Umbilical cord (tissue), 2 donors: ENCODE measurements around the genes ATF7 and HOXC11.

GRCh38 chr12:53412319-53412963 is 11.2 kb upstream of the AMHR2 start:
- RAMPAGE, long total RNA, result no peak

DNA sequence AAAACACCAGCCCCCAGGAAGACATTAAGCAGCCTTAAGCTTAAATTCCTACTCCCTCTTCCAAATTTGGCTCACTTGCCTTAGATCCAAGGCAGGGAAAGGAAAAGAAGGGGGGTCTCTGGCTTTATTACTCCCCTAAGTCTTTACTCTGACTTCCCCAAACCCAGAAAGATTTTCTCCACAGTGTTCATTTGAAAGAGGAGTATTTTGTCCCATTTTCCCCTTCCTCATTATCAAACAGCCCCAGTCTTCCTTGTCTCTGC is 8.4 kb upstream of the AMHR2 start:
- RAMPAGE, long total RNA, result no peak

DNA sequence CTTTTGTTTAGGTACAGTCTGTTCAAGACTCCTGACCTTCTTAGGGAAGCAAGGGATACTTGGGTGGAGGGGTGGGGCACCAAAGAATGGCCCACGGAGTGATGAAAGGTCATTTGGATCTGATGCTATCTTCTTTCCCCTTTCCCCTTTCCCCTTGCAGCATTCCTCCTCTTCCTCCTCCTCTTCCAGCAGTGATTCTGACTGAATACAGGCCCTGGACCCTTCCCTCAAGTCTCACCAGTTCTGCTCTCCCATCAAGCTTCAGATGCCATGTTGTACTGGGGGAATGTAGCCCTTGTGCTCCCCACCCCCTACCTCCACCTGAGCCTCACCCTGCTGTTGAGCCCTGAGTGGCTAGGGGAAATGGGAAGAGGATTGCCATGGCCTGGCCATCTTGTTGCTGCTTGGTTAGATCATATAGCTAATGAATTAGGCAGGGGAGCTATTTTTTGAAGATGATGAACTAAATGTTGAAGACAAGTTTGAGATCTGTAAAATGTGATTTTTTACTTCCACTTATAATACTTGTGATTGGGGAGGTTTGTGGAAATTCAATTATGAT is 4.4 kb downstream of the PRR13 start:
- RAMPAGE, long total RNA, result no peak

DNA sequence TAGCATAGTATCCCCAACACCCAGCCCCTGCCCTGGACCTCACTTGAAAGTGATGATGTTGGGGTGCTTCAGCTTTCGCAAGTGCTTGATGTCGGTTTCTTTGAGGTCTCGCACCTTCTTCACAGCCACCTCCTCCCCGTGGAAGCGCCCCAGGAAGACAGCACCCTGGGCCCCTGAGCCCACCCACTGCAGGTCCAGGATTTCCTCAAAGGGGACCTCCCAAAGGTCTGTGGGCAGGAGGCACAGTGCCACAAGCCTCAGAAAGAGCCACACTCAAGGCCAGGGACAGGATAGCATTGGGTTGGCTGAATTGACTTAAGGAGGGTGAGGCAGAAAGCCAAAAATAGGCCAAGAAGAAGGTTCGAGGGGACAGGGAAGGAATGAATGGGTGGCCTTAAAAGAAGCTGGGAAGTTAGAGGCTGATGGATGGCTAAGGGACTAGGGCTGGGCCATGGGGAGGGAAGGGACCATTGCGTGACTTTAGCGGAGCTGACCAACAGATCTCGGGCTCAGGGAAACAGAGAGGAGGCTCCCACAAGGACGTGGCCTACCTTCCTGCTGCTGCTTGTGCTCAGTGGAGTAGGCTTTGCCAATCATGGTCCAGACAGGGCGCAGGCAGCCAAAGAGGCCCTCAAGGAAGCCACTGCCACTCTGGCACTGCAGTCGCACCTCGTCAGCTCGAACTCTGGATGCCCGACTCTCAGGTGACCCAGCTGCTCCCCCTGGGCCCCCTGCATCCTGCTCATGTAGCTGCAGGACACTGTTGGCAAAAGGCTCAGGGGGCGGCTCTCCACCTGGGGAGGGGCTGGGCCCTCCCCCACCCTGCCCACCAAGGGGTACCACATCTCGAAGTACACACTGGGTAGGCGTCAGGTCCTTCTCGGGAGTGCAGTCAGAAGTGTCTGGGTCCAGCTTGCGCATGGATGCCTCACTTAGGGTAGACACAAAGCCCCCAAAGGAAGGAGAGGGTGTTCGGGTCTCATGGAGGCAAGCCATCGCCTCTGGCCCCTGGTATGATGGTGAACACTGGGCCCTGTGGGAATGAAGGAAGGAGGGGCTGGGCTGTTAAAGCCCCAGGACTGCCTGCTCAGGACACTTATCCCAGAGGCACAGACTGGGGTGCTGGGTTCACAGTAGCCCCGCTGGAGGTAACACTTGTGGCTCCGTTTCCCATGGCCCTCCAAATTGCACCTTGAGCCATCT is 12.5 kb downstream of the MAP3K12 start:
- RAMPAGE, long total RNA, result no peak

DNA sequence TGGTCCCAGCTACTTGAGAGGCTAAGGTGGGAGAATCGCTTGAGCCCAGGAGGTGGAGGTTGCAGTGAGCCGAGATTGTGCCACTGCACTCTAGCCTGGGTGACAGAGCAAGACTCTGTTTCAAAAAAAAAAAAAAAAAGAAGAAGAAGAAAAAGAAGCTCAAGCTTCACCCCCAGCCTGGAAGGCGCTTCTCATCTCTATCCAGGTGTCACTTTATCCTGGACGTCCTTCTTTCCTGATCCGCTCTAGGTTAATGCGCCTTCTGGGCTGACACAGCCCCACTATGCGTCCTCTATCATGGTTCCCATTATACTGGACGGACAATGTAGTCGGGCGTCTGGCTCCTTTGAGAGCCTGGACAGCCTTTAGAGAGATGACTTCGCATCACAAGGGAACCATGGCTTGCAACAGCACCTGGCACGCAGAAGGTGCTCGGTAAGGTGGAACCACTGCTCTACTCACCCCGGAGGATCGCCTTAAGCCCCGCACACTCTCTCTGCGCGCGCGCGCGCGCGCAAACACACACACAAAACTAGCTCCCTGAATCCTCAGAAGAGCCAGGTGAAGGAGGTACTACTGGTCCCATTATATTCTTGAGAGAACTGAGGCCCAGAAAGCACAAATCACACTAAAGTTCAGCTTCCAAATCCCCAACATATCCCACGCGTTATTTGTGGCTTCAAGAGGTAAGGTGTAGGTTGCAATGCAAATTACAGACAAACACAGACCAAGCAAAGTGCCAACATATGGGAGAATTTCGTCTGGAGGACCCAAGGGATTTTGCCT is 7.1 kb downstream of the MAP3K12 start:
- RAMPAGE, long total RNA, result no peak

- RAMPAGE, long total RNA, result no peak
Observed at GRCh38 chr12:53500579-53500867, 560 bp upstream of the TARBP2 start.

DNA sequence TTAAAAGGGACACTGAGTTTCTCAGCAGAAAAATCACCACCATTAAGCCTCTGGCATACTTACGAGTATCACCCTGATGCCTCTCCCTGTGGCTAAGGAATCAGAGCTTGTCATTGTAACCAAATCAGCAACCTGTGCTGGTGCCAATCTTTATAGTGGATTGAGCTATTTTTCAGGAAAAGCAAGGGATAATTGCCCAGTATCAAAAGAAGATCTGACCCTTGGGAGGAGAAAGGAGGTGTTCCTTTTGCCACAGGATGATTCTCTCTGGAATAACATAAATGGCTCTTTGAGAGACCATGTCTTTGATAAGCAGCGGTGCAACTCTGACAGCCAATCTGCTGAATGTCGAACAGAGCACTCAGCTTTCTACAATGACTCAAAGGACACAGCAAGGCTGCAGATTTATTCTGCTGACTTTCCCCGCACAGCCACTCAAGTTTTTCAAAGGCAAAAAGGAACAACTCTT is 34.7 kb downstream of the ATF7 start:
- RAMPAGE, long total RNA, result no peak

GRCh38 chr12:53625566-53626846 is at the start of gene ATF7:
TSS of gene ATF7 (minus strand) at chr12:53626382.
- RAMPAGE, long total RNA, result no peak

GRCh38 chr12:53695259-53695748 is 19.4 kb upstream of the ATP5MC2 start:
- RAMPAGE, long total RNA, result no peak

- RAMPAGE, long total RNA, result no peak
Observed at GRCh38 chr12:53961388-53962072, 6.8 kb downstream of the HOXC12 start.

- RAMPAGE, long total RNA, result start-site peak on the plus strand at chr12:53973758-53973826, 16 and 10 reads in 2 replicates
Observed at GRCh38 chr12:53972773-53974139, at the start of gene HOXC11. TSS of gene HOXC11 (plus strand) at chr12:53973126.

GRCh38 chr12:53978153-53978828 is 5.4 kb downstream of the HOXC11 start:
- RAMPAGE, long total RNA, result no peak

DNA sequence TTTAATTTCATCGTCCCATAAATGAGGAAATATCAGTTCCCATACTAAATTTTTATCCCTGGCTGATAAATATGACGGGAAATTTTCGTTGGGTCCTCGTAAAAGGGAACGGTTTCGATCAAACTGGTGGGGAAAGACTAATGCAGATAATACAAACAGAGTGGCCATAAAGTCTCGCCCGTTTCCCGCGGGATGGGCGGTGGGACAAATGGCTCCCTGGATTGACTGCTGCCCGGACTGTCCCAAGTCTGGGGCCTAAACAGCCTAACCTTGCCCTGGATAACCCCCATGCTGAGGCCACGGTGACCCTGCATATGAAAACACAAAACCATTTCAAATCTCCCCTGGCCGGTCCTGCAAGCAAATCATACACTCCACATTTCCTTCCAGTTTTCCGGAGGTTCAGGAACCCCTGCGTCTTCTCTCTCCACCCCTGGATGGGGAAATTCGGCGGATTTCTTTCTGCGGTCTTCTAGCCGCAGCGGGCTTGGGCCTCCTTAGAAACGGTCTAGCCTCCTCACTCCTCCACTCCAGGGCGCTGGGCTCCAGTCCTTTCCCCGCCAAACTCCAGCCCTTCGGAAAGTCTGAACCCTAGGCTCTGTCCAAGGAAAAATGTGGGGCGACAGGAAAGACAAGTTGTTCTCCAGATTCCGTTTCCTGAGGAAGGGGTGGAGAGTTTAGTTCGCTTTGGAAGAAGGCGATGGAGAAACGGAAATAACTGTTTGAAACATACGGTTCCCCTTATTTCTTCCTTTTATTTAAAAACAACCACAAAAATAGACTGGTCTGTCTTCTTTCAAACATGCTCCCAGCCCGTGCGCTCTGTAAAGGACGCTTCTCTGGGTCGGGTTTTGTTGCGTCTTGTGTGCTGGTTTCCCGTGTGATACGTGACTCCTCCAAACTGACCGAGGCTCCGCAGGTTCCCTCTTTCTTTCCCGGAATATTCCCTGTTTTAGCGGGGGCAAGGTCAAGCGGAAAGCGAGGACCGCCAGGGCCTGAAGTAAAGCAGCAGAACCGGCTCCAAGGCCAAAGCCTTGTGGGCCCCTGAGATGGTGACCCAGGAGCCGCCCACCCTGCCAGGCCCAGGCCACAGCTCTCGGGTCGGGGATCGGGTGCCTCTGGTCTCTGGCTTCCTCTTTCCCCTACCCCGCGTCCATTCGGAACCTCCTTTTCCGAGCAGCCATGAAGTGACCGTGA is 1.3 kb upstream of the HOXC10 start:
- RAMPAGE, long total RNA, result no peak

GRCh38 chr12:53987566-53988146 is 2.7 kb downstream of the HOXC10 start:
- RAMPAGE, long total RNA, result no peak

- RAMPAGE, long total RNA, result no peak
Observed at GRCh38 chr12:53996741-53997710, 2.9 kb upstream of the HOXC9 start.

DNA sequence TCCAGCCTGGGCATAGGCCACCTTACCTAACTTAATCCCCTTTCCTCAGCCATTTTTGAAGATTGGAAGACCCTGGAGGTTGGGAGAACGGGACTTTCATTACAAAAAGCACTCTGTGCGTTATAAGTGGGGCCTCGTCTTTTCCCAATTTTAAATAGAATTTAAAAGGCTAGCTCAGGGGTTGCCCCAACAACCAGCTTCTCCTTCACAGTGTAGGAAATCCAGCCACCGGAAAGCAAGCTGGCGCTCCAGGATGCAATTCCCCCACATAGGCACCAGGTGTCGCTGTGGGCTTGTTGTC is 430 bp upstream of the HOXC5 start:
- RAMPAGE, long total RNA, result no peak

- RAMPAGE, long total RNA, result no peak
Observed at GRCh38 chr12:54182868-54183251, 5.9 kb downstream of the SMUG1 start.

DNA sequence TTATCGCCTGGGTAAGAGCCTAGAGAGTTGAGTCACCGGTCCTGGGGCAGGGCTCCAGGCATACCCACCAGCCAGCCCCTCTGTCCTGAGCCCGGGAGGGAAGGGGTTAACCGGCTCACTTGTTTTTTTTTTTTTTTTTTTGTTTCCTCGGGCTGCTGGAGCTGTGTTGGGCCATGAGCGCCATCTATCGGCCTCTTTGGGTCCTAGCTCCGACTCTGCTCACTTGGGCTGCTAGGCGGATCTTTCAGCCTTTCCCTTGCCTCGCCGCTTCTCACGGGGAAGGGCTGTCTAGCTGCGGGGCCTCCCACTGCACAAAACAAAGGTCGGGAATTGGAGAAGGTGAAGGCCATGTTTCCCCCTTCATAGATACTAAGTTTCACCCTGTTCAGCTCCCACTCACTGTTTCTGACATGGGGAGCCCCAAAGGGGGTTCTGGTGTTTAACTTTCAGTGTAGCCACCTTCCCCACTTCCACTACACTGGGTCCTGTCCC is 2.8 kb upstream of the SMUG1 start:
- RAMPAGE, long total RNA, result no peak

DNA sequence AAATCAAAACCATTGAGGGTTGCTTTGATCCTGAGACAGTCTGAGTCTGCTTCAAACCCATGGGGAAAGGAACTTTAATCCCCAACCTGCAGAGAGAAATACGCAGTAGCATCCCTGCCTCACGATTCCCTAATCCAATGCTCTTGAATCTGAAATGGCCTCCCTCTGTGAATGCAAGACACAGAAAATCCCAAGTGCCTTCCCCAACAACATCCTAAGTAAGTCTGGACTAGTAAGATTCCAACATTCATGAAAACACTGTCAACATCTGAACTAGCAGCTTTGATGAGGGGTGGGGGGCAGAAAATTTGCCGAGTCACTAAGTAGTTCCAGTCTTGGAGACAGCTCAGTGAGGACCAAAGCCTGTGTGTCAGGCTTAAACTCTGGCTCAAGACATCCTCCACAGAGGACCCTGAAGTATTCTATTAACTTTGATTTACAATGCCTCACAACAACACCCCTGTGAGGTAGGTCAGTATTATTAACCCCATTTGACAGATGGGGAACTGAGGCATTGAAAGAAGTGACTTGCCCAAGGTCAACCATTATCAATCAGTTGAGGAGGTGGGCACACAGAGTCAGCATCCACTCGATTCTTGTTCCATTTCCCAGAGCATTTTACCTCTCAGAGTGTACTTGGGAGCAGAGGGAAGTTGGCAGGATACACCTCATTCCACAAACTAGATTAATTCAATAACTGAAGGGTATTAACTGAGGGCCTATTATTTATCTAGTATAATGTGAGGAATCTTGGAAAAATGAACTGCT is 43.4 kb upstream of the SMUG1 start:
- RAMPAGE, long total RNA, result no peak

DNA sequence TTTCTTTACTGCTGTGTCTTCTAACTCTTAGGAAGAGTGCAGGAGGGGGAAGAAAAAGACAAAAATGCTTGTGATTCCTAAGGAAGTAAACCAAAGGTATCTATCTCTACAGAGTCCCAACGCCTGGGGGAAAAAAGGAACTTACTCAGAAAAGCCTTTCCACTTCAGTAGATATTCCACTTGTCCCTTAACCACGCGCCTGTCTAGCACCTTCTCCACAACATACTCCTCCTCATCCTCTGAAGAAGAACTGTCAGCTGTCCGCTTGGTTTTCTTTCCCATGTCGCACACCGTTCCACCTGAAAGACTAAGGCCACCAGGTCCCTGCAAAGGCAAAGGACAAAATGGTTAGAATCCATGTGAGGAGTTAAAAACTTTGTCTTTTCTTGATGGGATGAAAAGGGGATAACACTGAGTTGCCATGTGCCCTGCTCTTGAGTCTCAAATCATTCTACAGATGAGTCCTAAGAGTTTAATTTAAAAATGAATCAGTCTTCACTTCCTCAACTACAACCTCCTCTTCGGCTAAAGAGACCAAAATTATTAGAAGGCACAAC is 22.5 kb downstream of the CBX5 start:
- RAMPAGE, long total RNA, result no peak